AG04450 (cell line): ENCODE measurements around the genes DPP6 and INSIG1.

DNA sequence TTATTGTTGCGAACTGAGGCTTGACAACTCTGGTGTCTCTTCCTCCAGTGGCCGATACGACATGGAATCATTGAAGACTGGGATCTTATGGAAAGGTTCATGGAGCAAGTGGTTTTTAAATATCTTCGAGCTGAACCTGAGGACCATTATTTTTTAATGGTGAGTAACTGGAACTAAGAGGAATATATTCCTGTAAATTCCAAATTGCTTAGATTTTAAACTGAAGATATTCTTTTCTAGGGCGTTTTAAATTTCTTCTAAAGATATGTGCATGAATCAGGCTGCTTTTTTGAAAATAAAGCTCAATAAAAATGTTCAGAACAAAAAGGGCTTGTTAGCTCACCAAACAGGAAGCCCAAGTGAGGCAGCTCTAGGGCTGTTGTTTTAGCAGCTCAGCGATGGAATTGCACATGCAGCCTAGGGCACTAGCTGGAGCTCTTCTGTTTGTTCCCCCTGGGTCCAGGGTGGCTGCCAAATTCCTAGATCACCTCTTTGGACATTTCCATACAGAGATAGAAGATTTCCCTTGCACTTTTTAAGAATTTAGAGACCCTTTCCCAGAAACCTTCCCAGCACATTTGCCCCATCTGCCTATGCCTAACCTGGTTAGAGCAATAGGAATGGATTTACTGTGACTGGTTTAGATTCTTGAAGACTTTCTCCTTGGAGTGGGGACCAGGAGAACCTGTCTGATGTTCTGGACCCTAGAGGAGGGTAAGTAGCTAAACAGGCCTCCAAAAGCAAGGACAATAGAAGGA lies 42.2 kb downstream of the ACTR3B start:
- CAGE, long polyA plus RNA, result no peak
- RRBS, result no CpG with 5 or more reads among the region's 6 CpGs

- CAGE, long polyA plus RNA, result no peak
- RRBS, result no CpG with 5 or more reads among the region's 21 CpGs
Observed at GRCh38 chr7:152851792-152852404, 92.3 kb downstream of the ACTR3B start.

DNA sequence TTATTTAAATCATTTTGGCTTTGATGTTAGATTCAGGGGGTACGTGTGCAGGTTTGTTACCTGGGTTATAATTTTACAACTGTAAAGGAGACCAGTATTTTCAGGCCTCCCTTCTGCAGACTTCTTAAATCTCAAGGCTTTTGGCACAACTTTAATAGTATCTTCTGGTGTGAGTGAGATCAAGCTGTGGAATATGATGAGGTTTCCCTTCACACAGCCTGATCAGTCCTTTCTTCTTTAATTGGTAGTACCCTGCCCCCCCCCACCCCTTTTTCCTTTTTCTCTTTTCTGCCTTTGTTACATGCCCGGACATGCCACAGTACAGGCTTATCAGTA lies 230.1 kb downstream of the ACTR3B start:
- CAGE, long polyA plus RNA, result no peak
- RRBS, result no CpG with 5 or more reads among the region's 2 CpGs

DNA sequence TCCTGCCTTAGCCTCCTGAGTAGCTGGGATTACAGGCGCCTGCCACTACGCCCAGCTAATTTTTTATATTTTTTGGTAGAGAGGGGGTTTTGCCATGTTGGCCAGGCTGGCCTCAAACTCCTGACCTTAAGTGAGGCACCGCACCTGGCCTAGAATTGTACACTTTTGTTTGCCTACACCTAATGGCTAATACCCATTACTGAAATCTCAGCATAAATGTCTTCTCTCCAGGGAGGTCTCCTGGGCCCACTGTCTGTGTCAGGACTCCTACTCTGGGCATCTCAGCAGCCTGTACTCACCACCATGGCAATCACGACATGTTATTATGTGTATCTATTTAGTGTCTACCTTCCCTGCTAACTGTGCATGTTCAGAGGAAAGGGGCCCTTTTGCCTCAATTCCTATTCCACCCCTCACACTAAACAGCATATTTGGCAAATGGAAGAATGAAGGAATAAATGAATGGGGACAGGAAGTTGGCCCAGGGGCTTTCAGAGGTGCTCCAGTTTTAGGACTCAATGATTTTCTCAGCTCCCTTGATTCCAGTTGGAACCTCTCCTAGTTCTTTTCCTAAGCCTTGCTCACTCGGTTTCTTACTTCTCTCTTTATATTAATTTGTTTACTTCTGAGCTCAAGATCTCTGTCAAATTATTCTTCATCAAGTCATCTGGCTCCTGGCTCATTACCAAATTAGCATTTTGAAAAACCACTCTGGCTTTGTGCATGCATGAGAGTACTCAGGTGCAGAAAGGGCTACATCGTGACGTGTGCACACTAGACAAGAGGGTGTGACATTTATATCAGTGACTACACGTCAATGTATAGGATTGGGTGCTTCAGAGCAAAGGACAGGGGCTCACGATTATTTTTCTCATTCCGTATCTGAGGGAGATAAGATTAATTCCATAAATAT lies 646.0 kb upstream of the DPP6 start:
- CAGE, long polyA plus RNA, result no peak
- RRBS, result no CpG with 5 or more reads among the region's 10 CpGs

- CAGE, long polyA plus RNA, result no peak
- RRBS, result no CpG with 5 or more reads among the region's 39 CpGs
Observed at GRCh38 chr7:153413281-153414265, 638.6 kb upstream of the DPP6 start.

DNA sequence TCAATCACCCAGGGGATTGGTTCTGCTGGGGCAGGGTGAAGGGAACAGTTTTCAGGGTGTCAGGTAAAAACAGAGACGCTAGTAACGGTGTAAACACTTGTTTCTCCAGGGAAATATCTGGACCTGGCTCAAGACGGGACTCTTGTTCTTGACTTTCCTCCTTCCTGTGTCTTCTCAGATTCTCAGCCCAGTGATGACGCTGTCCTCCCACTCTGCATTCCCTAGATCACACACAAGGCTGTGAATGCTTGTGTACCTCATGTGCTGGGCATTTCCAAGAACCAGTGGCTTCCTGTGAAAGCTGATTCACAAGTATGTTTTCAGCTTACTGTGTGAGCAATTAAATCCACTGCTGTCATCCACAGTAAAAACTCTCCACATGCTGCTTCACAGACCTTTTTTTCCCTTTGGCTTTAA lies 193.9 kb upstream of the DPP6 start:
- CAGE, long polyA plus RNA, result no peak
- RRBS, result no CpG with 5 or more reads among the region's 4 CpGs

GRCh38 chr7:153886745-153887581 lies 165.2 kb upstream of the DPP6 start:
- CAGE, long polyA plus RNA, result no peak
- RRBS, result 4% methylated on average over 12 of the region's 81 CpGs

DNA sequence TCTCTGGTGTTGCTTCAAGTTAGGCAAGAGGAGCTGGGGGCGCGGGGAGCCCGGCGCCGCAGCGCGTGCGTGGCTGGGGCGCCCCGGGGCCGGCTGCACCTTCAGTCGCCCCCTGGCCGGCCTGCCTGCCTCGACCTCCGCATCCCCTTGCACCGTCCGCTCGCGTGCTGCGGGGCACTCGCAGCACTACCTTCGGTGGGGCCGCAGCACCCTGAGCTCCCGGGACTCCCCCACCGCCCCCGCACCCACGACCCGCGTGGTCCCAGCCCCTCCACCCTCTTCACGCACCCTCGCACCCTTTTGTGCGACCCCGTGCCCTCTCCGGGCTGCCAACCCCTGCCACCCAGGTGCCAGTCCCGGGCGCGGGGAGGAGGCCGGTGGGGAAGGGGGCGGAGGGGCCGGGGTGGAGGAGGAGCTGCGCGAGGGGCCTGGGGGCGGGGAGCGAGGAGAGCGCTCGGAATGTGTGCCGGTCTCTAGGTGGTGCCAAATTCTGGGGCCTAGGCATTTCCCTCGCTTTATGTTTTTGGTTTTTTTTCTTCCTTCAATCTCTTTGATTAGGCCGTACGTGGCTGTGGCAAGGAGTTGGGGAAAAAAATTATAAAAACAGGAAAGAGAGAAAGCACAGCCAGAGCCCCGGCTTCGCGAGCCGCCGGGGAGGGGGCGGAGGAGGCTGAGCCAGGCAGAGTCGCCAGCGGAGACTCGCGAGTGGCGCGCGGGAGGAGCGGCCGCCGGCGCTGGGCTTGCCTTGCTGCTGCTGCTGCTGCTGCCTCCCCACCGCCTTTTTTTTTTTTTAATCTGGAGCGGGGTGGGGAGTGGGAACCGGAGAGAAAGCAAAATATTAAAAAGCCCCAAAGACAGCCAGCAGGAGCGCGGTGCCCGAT lies at the start of gene DPP6:
Gene DPP6 (plus strand): TSS at position 457 of the 881 bp plus-strand sequence.
- CAGE, long polyA plus RNA, result no peak
- RRBS, result 3% methylated on average over 12 of the region's 73 CpGs

DNA sequence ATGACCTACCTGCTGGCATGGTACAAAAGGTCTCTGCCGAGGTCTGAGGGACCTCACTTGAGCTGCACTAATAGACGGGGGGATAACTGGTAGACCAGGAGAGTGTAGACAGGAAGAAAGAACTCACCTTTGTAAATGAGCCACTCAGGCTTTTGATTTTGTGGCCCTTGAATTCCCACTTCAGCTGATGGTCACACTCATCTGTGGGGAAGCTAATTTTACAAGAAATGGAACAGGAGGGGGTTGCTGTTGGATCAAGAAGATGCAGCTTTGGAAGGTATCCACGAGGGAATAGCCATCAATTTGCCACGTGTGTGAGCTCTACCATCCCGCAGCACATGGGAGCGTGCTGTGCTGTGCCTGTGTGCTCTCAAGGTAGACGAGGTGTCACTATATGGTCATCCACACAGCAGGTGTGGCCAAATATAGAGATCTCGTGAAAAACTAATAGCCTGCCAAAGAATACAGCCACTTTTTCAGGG lies 279.2 kb downstream of the DPP6 start:
- CAGE, long polyA plus RNA, result no peak
- RRBS, result no CpG with 5 or more reads among the region's 8 CpGs

GRCh38 chr7:154676277-154677082 lies 326.4 kb downstream of the PAXIP1 start:
- CAGE, long polyA plus RNA, result no peak
- RRBS, result 45% methylated on average over 4 of the region's 14 CpGs

GRCh38 chr7:154928349-154929028 lies 74.4 kb downstream of the PAXIP1 start:
- CAGE, long polyA plus RNA, result start-site peak on the plus strand at chr7:154928481-154928528, 689 and 439 reads in 2 replicates
- RRBS, result no CpG with 5 or more reads among the region's 17 CpGs

DNA sequence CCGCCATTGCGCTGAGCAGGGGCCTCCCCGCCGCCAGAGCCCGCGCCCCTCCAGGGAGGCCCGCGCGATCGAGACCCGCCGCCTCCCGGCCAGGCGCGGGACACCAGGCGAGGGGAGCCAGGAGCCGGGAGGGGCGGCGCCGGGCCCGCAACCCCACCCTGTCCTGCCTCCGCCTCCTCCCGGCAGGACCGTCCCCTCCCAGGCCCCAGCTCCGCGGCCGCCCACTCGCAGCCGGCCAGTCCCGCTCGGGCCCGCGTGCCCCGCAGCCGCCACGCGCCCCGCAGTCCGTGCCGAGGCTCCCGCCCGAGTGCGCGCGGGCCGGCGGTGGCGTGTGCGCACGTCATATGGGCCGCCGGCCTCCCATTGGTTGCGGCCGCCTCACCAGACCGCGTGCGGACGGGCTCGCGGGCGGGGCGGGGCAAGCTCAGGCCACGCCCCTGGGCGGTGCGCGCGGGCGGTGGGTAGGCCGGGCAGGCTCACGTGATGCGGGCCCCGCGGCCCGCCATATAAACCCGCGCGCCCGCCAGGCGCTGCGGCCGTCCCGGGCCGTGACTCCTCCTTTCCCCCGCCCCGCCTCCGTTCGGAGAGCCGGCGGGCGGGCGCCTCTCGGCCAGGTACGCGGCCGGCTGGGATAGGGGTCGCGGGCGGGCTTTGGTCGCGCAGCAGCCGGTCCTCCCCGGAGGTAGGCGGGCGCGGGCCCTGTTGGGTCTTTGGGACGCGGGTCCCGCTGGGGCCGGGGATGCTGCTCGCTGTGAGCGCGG lies at the start of gene INSIG1:
Gene INSIG1 (plus strand): TSS at position 533 of the 761 bp plus-strand sequence.
- CAGE, long polyA plus RNA, result start-site peak on the plus strand centred at position 591 of the sequence, 47 bp wide, 15 and 16 reads in 2 replicates
- RRBS, result 2% methylated on average over 66 of the region's 112 CpGs

- CAGE, long polyA plus RNA, result no peak
- RRBS, result 0% methylated on average over 5 of the region's 12 CpGs
Observed at GRCh38 chr7:155298688-155299086, 1.0 kb downstream of the INSIG1 start.

GRCh38 chr7:155304416-155304837 lies 6.7 kb downstream of the INSIG1 start:
- CAGE, long polyA plus RNA, result no peak
- RRBS, result no CpG with 5 or more reads among the region's 3 CpGs

- CAGE, long polyA plus RNA, result no peak
- RRBS, result under 1% methylated on average over 8 of the region's 48 CpGs
Observed at GRCh38 chr7:155449112-155449705, 8.7 kb upstream of the EN2 start.

- CAGE, long polyA plus RNA, result no peak
- RRBS, result 4% methylated on average over 7 of the region's 27 CpGs
Observed at GRCh38 chr7:155459934-155460437, 2.1 kb downstream of the EN2 start.

DNA sequence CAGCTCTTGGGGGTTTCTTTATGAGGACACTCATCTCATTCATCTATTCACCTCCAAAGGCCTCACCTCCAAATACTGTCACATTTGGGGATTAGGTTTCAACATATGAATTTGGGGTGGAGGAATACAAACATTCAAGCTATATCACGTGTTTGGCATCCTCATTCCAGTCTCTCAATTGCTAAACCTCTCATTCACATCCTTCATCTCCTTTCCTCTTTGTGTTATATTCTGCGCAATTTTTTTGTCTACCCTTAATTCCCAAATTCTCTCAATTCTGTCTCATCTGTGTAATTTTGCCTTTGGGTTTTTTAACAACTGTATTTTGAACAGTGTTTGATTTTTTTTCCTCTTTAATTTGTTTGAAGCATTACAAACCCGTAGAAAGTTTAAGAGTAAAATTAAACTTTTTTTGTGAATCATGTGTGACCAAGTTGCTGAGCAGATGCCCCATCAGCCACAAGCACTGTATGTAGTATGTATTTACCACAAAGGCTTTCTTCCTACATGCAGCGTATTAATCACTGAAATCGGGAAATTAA lies 5.4 kb upstream of the RBM33 start:
- CAGE, long polyA plus RNA, result no peak
- RRBS, result no CpG with 5 or more reads among the region's 5 CpGs

DNA sequence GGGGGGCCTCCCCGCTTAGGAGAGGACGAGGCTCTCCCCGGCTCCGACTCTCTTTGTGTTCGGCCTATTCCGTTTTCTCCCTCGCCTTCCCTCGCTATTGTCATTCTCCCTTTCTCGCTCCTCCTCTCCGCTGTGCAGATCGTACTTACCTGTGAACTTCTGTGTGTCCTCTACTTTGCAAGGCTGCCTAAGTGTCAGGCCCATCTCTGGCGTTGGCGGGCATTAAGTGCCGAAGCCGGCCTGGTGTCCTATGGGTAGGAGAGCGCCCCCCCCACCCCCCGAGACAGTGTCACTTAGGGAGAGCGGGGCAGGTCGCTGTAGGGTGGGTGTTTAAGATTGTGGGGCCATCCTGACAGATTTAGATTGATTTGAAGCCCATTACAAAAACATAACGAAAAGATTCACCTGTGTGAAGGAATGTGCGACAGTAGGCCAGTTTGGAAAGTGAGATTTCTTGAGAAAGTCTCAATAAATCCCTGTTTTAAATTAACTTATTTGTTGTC lies 572 bp downstream of the RBM33 start:
- CAGE, long polyA plus RNA, result no peak
- RRBS, result 0% methylated on average over 3 of the region's 21 CpGs

- CAGE, long polyA plus RNA, result no peak
- RRBS, result no CpG with 5 or more reads among the region's 4 CpGs
Observed at GRCh38 chr7:155680417-155681037, 36.1 kb downstream of the RBM33 start.

GRCh38 chr7:155811540-155811939 lies 723 bp downstream of the SHH start:
- CAGE, long polyA plus RNA, result no peak
- RRBS, result no CpG with 5 or more reads among the region's 15 CpGs